ENCODE results near the genes SLC5A4 and BPIFC.

DNA sequence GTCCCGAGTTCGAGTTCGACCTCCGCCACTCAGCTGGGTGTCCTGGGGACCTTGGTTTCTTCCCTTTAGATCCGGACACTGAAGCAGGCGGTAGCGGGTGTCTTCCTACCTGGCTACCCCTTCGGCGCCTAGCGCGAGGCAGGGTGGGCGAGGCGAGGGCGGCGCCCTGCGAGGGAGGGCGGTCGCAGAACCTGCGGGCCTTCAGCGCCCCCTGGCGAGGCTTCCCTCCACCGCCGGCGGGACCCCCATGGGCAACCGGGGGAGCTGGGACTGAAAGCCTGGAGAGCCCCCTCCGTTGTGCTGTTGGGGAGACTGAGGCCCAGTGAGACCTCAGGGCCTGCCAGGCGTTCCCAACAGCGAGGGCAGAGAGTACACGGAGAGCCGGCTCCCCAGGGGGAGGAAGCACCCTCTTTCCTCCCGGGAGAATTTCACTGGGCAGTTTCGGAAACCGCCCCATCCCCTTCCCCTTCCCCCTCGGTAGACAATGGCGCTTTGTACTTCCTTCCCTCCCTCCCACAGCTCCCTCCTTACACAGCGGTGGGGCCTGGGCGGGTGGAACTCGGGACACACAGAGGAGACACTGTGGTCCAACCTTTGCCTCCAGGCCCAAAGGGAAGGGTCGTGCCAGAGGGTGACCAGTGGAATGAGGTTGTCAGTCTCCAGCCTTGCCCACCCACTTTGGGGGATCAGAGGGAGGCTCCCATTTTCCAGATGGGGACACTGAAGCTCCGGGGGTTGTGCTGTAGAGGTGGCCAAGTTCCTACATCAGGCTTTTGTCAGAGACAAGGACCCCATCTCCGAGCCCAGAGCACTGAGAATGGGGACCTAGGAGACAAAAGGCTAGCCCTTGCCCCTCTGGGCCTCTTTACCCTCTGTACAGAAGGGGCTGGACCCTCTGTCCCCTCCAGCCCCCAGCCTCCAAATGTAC is 4.3 kb downstream of the SMTN start:
- PRO-cap, result unidirectional peak, minus-strand start at position 130 of the sequence; bidirectional peak, plus-strand start at position 556 of the sequence, minus-strand start at position 416 of the sequence
- RAMPAGE, long total RNA, 5 experiments, result no peak in any of the 5 experiments
- RRBS, result 3% methylated on average over 7 of the region's 41 CpGs

DNA sequence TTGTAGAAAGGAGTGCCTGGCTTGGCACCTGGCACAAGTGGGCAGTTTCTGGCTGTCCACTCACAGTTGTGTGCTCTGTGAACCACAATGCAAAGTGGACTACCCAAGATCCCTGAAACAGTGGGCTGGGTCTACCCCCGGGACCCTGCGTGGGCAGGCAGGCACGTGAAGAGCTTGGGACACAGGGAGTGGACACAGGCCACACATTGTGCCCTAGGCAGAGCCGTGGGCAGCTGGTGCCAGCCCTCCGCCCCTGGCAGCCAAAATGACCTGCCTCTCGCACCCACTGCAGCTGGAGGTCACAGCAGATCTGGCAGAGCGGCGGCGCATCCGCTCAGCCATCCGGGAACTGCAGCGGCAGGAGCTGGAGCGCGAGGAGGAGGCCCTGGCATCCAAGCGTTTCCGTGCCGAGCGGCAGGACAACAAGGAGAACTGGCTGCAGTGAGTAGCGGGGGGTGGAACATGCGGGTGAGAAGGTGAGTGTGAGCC is 6.6 kb downstream of the SMTN start:
- PRO-cap, result unidirectional peak, minus-strand start at position 351 of the sequence
- RAMPAGE, long total RNA, 5 experiments, result no peak in any of the 5 experiments
- RRBS, result no CpG with 5 or more reads among the region's 20 CpGs

DNA sequence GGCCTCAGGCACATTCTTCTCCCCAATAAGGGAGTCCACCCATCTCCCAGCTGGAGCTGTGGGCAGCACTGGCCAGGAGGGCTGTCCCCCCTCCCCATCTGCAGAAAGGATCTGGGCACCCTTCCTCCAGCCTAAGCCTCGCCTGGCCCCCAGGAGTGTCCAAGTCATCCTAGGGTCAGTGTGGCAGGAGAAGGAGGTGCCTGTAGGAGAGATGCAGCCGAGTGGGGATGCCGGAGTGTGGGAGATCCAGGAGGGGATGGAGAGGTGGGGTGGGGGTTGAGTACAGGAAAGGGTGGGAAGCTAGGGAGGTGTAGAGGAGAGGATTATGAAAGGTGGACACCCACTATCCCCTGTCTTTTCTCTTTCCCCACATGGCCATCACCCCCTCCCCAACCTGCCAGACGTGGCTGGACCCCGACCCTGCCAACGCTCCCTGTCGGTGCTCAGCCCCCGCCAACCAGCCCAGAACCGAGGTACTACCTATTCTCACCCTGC is 9.3 kb downstream of the SMTN start:
- PRO-cap, result bidirectional peak, plus-strand start at position 181 of the sequence, minus-strand start outside the sequence
- RAMPAGE, long total RNA, 5 experiments, result no peak in any of the 5 experiments
- RRBS, result no CpG with 5 or more reads among the region's 9 CpGs

GRCh38 chr22:31090902-31091660 is 10.0 kb downstream of the SMTN start:
- PRO-cap, result bidirectional peak, plus-strand start at chr22:31091334, minus-strand start at chr22:31091184
- RAMPAGE, long total RNA, 5 experiments, result start-site peak on the plus strand in 4 of 5 experiments, at chr22:31091256-31091425 at its widest, 1,402 to 3,530 reads per replicate; start-site peak on the minus strand in 1 of 5 experiments, at chr22:31091049-31091127 at its widest, 5 to 20 reads per replicate
- RRBS, result no CpG with 5 or more reads among the region's 25 CpGs

- PRO-cap, result bidirectional peak, plus-strand start at chr22:31107106, minus-strand start at chr22:31107002; bidirectional peak, plus-strand start at chr22:31107281, minus-strand start at chr22:31107185
- RAMPAGE, long total RNA, 5 experiments, result no peak in any of the 5 experiments
- RRBS, result 15% methylated on average over 8 of the region's 13 CpGs
Measured at GRCh38 chr22:31106856-31107235, 522 bp downstream of the SELENOM start.

- PRO-cap, result no peak
- RAMPAGE, long total RNA, 5 experiments, result start-site peak on the plus strand in 1 of 5 experiments, at chr22:31126798-31126948 at its widest, 14 reads per replicate
- RRBS, result no CpG with 5 or more reads among the region's 33 CpGs
Measured at GRCh38 chr22:31126377-31127179, 3.8 kb downstream of the INPP5J start.

DNA sequence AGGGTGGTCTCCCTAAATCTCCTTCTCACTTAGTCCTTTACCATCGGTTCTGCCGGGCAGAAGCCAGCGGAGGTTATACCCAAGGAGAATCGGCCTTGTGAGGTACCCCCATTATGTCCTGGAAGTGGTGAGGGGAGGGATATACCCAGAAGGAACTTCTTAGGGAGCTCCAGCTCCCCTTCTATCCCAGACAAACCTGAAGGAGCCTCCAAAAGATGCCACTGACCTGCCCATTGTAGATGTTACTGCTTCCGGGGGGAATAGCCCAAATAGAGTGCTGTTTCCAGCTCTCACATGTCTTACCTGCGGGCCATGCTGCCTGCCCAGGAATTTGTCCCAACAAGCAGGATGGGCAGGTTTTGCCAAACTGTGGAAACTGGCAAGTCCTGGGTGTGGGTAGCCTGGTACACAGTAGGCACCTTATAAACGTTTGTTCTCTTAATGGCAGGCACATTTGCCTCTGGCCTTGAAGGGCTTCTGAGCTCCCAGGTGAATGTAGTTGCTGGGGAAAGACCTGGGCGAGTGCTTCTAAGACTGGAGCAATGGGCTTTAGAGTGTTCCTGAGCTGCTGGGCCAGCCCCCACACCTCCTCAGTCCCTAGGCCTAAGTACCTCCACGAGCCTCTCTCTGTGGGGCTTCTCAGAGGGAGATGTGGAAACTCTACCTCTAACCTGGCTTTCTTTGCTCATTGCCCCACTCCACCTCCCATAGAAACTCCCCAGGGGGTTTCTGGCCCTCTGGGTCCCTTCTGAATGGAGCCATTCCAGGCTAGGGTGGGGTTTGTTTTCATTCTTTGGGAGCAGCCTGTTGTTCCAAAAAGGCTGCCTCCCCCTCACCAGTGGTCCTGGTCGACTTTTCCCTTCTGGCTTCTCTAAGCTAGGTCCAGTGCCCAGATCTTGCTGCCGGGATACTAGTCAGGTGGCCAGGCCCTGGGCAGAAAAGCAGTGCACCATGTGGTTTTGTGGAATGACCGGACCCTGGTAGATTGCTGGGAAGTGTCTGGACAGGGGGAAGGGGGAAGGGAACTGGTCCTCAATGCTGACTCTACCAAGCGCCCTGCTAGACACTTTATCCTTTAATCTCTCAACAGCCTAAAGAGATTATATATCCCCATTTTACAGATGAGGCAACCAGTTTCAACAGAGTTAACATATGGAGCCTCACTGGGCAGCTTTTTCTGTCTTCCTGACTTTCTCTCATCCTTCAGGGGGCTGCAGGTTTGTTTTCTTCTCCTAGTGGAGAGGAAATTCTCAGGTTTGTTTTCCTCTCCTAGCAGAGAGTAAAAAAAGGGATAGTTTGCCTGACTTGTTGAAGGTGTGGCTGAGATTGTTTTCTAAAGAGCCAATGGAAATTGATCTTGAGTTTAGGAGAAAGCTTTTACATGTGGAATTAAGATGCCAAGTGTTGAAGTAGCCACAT is 37.2 kb downstream of the LIMK2 start:
- PRO-cap, result no peak
- RAMPAGE, long total RNA, 5 experiments, result no peak in any of the 5 experiments
- RRBS, result 48% methylated on average over 2 of the region's 13 CpGs

DNA sequence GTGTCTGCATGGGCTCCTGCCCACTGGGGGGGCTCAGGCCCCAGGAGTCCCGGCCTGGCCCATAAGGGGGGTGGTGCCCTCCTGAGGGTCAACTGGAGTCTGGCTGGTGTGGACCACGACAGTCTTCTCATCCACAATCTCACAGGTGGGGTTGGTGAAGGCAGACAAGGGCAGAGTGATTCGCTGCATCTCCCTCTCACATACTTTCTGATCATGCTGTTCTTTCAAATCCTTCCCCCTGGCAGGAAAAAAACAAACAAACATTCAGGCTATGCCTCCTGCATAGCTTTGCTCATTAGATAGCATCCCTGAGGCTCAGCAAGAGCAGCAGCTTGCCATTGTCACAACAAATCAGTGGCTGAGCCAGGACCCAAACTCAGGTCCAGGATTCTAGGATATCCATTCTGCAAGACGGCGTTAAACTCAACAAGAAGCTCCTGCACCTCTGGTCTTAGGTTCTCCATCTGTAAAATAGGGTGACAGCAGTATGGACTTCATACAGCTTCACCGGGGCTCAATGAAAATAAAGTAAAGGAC is 9.2 kb downstream of the PIK3IP1 start:
- PRO-cap, result no peak
- RAMPAGE, long total RNA, 5 experiments, result no peak in any of the 5 experiments
- RRBS, result no CpG with 5 or more reads among the region's 6 CpGs

DNA sequence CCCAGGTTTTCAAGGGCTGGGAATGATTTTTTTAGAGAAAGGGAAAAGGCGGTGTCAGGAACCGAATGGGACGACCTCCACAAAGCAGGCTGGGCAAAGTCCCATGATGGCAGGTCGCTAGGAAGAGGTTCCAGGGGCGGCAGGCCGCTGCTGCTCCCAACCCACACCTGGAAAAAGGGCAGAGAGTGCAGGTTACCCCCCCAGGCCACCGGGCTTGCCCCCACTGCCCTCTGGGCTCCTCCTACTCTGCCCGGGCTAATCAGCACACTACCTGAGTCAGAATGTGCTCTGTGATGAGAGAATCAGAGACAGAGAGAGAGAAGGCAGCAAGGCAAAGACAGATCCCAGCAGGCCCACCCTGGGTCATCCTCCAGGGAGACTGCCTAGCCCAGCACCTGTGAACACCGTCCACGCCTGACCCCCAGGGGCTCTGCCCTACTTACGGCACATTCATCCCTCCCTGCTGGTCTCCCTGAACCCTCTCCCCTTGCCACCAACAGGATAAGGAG is 4.6 kb downstream of the PATZ1 start:
- PRO-cap, result no peak
- RAMPAGE, long total RNA, 5 experiments, result no peak in any of the 5 experiments
- RRBS, result no CpG with 5 or more reads among the region's 11 CpGs

- PRO-cap, result bidirectional peak, plus-strand start at chr22:31346432, minus-strand start at chr22:31346323; bidirectional peak, plus-strand start at chr22:31346764, minus-strand start at chr22:31346574; bidirectional peak, plus-strand start at chr22:31347055, minus-strand start at chr22:31347066
- RAMPAGE, long total RNA, 5 experiments, result no peak in any of the 5 experiments
- RRBS, result 2% methylated on average over 23 of the region's 70 CpGs
Measured at GRCh38 chr22:31346407-31347286, 501 bp upstream of the PATZ1 start.

- PRO-cap, result no peak
- RAMPAGE, long total RNA, 5 experiments, result no peak in any of the 5 experiments
- RRBS, result no CpG with 5 or more reads among the region's 12 CpGs
Measured at GRCh38 chr22:31400080-31400620, 746 bp downstream of the DRG1 start.

- PRO-cap, result bidirectional peak, plus-strand start at chr22:31490155, minus-strand start at chr22:31489814
- RAMPAGE, long total RNA, 5 experiments, result no peak in any of the 5 experiments
- RRBS, result no CpG with 5 or more reads among the region's 37 CpGs
Measured at GRCh38 chr22:31490038-31490353, 354 bp upstream of the EIF4ENIF1 start.

GRCh38 chr22:31626228-31626953 is 35.6 kb downstream of the PISD start:
- PRO-cap, result no peak
- RAMPAGE, long total RNA, 5 experiments, result no peak in any of the 5 experiments
- RRBS, result 23% methylated on average over 5 of the region's 11 CpGs

DNA sequence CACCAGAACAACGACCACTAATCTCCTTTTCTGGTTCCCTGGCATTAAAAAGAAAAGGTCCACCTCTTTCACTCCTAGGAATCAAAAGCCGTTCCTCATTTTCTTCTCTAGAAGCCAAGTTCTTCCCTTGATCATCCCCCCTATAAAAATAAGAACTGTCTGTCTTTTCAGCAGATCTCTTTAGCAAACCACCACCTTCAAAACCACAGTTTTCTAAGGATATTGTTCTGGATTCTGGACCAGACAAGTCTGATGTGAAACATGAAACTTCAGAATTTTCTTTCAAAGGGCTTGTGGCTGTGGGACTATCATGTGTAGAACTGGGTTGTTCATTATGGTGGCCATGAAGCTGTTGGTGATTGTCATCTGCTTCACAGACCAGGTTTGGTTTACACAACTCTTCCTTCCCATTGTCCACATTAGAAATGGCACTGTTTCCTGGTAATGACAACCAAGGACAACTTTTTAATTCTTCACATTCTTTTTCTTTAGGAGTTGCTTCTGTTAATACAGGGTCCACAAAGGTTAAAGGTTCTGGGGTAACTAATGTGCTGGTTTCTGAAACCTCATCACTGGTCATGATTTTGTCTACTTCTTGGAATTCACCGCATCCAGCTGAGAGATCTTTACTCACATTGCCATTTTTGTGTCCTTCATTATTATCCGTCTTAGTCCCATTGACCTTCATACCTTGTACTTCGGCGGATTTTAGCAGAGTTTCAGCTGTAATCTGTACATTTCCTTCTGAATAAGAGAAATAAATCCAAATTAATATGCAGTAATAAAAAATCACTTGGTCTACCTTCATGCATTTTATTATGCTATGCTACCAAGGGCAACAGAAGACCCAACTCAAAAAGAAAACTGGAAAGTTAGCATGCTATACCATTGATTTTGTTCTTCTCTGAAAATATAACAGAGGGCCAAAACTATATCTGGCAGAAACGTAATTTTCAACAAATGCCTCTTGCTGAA is 33.1 kb downstream of the PRR14L start:
- PRO-cap, result no peak
- RAMPAGE, long total RNA, 5 experiments, result no peak in any of the 5 experiments
- RRBS, result no CpG with 5 or more reads among the region's 7 CpGs

DNA sequence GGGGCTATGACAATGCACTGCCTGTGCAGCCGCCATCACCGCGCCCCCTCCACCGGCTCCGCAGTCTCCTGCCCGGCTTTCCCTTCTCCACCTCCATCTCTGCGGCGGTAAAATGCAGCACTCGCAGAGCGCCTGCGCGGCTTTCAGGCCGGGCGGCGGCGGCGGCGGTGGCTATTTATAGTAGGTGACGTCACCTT is 256 bp upstream of the YWHAH start:
- PRO-cap, result bidirectional peak, plus-strand start outside the sequence, minus-strand start at position 101 of the sequence
- RAMPAGE, long total RNA, 5 experiments, result no peak in any of the 5 experiments
- RRBS, result under 1% methylated on average over 14 of the region's 19 CpGs

GRCh38 chr22:31956252-31957396 is 12.3 kb downstream of the YWHAH start:
- PRO-cap, result no peak
- RAMPAGE, long total RNA, 5 experiments, result start-site peak on the plus strand in 2 of 5 experiments, at chr22:31956484-31956939 at its widest, 52 to 140 reads per replicate
- RRBS, result no CpG with 5 or more reads among the region's 19 CpGs

DNA sequence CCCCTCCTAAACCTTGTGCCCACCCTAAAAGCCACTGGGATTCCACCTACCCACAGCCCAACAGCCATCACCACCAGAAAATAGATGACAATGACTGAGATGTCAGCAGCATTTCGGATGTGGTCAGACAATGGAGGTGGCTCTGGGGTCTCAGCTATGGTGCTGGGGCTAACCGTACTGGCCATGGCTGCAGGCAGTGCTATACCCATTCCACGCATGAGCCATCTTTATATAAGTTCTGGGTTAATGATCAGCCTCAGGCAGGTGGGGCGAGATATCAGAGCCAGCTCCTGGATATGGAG is at the start of gene SLC5A4:
Gene SLC5A4, minus strand, starts transcription at position 203 of the 302 bp plus-strand sequence.
- PRO-cap, result no peak
- RAMPAGE, long total RNA, 5 experiments, result no peak in any of the 5 experiments
- RRBS, result no CpG with 5 or more reads among the region's 4 CpGs

DNA sequence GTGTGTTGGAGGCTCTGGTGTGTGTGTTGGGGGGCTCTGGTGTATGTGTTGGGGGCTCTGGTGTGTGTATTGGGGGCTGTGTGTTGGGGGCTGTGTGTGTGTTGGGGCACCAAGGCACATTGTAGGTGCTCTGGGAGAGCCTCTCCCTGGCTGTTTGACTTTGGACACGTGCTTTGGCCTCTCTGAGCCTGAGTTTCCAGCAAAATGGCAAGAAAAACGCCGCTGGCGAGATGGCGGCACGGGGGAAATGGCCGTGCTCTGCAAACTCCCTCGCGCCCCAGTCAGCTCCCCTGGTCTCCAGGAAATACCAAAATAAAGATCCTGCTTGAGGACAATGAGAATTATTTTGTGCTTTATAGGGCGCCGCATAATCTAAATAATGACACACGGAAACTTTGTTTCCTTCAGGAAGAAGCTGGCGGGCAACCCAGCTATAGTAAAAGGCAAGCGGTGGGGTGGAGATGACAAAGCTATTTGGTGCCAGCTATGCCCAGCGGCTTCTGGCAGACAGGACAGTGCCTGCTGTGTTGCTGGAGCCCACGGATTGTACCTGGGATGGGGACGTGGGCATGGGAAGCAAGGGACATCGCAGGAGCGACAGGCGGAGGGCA is 26.4 kb upstream of the RFPL3 start:
- PRO-cap, result no peak
- RAMPAGE, long total RNA, 5 experiments, result no peak in any of the 5 experiments
- RRBS, result no CpG with 5 or more reads among the region's 20 CpGs

- PRO-cap, result no peak
- RAMPAGE, long total RNA, 5 experiments, result no peak in any of the 5 experiments
- RRBS, result no CpG with 5 or more reads among the region's 4 CpGs
Measured at GRCh38 chr22:32410098-32410409, 2.0 kb downstream of the RTCB start.

GRCh38 chr22:32464159-32464595 is at the start of gene BPIFC:
BPIFC (minus strand) TSS chr22:32464446.
- PRO-cap, result no peak
- RAMPAGE, long total RNA, 5 experiments, result no peak in any of the 5 experiments
- RRBS, result no CpG with 5 or more reads among the region's 3 CpGs

All from stomach (tissue), 7 donors.